Left cardiac atrium (tissue), 1 donor: ENCODE data around the gene FAM177B.

- PRO-cap = no peak
Measured at GRCh38 chr1:222618834-222619349, 995 bp downstream of the MIA3 start.

DNA sequence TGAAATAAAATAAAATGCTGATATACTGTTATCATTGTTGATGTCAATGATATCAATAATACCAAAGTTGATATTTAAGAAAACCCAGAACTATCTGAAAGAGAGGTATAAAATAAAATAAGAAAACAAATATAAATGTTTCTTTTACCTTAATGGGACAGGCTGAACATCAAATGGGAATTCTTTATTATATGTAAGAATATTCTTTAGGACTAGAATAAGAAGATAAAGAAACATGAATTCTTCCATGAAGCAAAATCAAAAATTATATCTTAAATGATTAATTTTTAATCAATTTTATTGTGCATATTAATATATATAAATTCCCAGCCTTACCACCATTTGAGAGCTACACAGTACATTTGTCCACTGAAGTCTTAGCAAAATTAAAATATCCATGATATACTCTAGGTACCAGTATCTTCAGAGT is 24.8 kb downstream of the AIDA start:
- PRO-cap = no peak

GRCh38 chr1:222713028-222713951 is 926 bp downstream of the BROX start:
- PRO-cap = bidirectional peak, plus-strand start at chr1:222713395, minus-strand start at chr1:222713245

GRCh38 chr1:222736843-222737939 is at the start of gene FAM177B:
Gene FAM177B, plus strand, starts transcription at chr1:222737202.
- PRO-cap = no peak

DNA sequence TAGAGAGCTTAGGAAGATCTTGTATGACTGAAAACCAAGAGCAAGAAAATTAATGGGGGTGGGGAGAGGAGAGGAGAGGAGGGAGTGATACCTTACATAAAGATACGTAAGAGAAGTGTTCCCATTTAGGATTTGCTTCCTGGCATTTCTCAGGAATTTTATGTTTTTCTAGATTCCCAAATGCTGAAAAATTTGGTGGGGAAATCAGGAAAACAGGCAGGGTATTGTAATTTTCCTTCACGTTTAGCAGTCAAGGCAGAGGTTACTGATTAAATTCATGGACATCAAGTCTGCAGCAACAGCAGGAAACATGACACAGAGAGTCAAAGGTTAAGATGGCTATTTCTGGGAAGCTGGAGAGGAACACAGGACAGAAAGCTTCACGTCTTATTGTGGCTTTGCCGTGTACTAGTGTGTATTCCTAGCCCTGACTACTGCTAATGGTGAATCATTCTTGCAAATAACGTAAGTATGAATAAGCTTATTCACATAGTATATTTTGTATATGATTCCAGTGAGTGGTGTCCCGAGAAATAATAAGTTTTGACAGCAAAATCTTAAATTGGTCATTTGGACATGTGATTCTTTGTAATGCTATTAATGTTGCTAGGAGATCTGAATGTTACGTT is 77.2 kb downstream of the DISP1 start:
- PRO-cap = no peak

- PRO-cap = no peak
Measured at GRCh38 chr1:223142094-223142523, 939 bp downstream of the TLR5 start.

- PRO-cap = no peak
Measured at GRCh38 chr1:223233368-223234003, 90.4 kb upstream of the TLR5 start.

DNA sequence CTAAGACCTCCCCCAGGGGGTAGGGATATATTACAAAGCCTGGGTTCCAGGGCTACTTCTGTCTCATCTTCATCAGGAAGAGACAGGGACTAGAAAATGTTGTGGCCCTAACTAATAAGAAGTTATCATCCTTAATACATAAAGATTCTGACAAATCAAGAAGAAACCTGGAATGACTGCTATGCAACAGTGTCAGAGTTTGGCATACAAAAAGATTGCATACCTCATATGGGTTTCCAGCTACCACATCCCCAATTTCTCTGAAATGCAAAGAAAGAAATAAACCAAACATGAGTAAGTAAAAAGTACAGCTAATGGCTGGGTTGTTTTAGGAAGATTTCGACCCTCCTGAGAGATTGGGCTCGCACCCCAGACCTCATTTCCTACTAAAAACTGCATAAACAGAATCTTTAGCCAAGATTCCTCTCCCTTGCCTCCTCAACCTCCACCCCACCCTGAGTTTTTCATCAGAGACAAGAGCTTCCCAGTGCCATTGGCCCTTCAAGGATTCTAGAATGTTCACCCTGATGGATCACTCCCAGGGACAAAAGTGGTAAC is 107.5 kb downstream of the CAPN8 start:
- PRO-cap = no peak

GRCh38 chr1:223713459-223713908 is 1.1 kb downstream of the CAPN2 start:
- PRO-cap = no peak

DNA sequence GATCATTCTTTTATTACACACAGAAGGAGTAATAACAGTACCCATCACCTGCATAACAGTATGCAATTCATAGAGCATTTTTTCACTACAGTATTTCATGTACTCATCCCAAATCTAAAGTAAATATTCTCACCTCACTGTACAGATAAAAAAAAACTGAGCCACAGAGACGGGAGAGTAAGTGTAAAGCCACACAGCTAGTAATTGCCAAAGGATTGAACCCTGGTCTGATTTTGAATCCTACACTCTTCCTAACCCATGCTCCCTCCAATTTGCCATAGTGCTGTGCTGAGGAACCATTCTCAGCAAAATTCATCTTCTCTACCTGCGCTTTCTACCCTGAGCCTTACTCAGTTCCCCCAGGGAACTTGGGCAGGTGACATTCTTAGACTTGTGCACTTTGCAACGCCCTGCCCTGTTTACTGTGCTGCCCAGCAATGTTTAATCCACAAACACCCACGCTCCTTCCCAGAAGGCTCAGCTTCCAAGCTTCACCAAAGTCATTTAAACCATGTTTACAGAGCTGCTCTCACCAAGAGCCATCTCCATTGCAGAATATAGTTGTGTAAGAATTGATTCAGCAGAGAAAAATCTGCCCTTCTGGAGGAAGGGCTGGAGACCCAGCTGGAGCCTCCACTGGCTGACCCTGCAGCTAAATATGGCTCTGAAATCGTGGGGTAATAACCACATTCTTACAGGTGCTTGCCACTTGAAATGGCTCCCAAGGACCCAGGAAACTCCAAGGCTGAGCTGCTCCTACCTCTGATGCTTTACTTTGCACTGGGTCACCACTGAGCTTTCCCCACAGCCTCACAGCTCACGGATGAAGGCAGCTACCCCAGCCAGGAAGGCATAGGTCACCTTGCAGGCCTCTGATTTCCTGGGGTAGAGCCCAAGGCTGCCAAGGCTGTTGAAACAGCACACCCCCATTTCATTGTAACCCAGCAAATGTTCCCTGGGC is 8.6 kb downstream of the CAPN2 start:
- PRO-cap = no peak

DNA sequence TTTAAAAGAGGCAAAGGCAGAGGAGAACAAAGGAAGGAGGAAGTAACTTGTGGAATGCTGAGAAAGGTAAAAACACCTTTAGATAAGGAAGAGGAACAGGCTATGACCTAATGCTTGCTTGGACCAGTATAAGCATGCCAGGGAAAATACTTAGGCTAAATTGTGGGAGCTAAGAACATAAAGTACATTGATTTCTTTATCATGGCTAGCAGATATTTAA is 28.1 kb downstream of the CAPN2 start:
- PRO-cap = no peak

- PRO-cap = no peak
Measured at GRCh38 chr1:223778221-223779187, 66.2 kb downstream of the CAPN2 start.

- PRO-cap = no peak
Measured at GRCh38 chr1:223831743-223832224, 14.0 kb downstream of the TP53BP2 start.

- PRO-cap = no peak
Measured at GRCh38 chr1:224011463-224012325, 102.2 kb upstream of the FBXO28 start.

DNA sequence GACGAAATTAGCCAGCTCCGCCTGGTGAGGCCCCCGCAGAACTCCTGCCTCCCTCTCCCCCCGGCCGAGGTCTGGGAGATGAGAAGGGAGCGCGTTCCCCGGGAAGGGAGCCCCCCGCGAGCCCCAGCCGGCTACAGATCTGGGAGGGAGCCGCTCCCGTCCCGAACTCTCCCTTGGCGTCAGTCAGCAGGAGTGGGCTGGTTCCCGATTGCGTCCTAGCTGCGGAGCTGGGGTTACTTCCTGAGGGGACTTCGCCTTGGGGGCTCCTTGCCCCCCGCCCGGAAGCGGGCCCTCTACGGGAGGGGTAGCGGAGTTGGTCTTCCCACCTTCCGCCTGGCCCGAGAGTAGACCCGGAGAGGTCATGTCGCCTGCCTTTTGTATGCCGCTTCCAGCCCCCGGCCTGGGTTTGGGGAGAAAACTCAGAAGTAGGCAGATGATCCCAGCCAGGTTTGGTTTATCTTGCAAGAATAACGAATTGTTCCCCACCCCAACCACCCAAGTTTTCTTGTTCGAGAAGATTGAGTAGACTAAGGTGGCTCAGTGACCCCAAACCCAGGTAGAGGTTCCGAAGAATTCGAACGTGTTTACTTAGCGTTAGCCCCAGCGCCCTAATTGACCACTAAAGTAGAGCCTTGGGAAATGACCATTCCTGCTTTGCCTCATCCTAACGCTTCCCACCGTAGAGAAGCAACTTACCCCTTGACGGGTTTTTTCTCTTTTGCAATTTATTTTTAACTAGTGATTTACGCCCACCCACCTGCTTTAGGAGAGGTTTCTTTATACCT is 654 bp downstream of the FBXO28 start:
- PRO-cap = no peak

DNA sequence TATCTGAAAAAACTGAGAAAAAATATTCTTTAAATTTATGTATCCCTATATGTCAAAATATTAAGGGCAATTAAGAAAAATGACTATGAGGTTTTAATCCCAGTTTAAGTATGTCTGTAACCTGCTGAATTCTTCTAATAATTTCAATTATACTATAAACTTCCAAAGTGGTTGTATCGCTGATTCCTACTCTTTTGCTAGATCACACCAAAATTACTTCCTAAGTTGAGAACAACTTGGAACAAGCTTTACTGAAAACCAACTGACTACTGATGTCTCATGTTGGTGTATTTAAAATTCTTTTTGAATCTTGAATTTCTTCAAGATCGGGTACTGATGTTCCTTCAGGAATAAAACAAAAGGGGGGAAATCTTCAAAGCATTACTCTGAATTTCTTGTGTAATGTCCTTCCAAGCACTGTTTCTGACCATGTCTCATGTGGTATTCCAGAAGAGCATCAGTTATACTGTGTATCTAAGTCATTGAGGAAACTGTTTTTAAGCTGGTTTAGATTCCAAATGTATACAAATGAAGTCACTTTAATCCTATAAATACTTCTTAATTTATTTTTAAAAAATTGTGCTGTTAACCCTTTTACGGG is 32.0 kb downstream of the CNIH4 start:
- PRO-cap = no peak

DNA sequence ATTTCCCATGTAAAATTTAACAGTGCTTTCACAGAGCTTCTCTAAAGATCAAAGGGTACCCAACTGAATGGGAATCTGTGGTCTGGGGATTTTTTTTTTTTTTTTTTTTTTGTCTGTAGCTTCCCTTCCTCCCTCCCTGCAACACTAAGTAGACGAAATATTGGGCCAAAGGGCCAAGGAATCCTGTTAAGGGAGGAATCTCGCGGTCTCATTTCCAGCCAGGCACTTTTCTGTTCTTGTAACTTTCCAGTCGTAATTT is 22.8 kb upstream of the WDR26 start:
- PRO-cap = no peak

GRCh38 chr1:224505855-224506119 is 71.2 kb upstream of the WDR26 start:
- PRO-cap = no peak

DNA sequence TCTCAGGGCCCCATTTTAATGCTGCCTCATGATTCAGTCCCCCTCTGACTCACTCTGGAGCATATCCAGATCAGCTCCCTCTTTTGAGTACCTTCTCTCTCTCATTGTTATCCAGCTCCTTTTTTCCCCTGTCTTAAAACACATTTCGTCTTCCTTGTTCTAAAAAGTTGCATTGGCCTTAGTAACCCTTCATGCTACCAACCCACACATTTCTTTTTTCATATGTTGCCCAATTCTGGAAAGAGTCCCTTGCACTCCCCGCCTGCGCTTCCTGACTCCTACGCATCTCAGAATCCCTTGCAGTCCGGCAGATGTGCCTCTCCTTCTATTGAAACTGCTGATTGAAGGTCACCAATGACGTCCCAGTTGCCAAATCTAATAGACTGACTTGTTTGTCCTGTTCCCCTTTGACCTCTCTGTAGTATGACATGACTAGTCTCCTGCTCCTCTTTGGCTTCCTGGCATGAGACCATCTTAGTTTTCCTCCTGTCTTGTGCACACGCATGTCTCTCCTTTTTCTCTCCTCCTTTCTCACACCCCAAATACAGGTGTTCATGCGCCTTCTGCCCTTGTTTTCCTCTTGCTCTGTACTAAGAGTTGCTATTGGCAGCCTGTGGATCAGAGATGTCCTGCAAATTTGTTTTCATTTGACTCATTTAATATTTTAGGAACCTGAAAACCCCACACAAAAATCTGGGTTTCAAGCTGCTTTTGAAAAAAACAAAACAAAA is 92.3 kb downstream of the CNIH3 start:
- PRO-cap = no peak

DNA sequence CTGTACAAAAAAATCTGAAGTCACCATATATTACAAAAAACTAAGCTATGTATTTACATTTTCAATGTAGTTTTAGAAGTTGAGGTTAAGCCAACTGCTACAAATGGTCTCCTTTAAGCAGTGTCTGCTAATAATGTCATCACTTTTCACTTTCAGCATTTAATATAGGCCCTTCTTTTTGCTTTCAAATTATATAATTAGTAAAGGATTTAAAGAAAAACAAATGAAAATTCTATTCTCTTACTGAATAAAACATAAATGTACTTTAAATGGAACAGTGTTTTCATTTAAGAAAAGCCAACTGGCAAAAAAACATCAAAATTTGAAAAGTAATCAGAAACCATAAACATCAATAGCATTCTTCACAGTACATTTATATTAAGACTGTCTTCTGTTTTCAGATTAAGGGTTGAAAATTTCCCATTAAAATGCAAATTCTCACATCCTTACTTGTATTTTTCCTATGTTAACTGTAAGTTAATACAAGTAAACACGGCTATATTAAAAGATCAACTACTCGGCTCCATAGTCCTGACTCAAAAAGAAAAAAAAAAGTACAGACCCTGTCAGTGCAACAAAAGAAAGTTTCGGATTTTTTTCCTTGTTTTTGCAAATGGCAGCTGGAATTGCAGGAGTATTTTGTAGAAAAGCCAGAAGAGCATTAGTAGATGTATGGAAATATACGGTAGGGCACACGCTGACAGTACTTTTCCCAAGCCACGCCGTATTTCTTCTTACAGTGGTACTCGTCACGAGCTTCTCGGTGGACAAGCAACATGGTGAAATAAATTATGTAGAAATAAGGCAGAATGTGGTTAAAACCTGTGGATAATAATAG is 25.0 kb downstream of the LBR start:
- PRO-cap = no peak